Placental epithelial cell (primary cell): ENCODE measurements around a stretch of chr10.

DNA sequence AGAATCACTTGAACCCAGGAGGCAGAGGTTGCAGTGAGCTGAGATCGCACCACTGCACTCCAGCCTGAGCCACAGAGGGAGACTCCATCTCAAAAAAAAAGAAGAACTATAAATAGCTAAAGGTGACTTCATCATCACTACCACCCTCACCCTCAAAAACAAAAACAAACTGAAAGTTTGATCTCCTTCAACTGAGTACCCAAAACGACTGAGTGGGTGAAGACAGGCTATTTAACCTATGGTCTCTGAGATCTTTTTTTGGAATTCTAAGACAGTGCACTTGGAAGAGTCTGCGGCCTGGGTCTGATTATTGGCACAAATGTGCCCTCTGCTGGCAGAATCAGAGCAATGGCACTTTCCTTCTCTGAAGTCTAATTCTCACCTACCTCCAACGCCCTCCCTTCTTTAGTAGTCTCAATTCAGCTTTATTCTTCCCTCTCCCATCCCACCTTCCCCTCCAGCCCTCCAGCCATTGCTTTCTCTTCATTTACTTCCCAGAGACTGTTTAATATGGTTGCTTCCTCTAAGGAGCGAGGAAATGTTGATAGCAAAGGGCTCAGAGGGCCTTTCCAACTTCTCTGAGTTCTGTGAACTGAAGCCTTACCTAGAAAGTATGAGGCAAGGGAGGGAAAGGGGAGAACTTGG lies 2.9 kb upstream of the MYOZ1 start:
- CAGE, long polyA plus RNA = no peak

- CAGE, long polyA plus RNA = no peak
Observed at GRCh38 chr10:73649833-73650242, 6.0 kb downstream of the SYNPO2L start.

DNA sequence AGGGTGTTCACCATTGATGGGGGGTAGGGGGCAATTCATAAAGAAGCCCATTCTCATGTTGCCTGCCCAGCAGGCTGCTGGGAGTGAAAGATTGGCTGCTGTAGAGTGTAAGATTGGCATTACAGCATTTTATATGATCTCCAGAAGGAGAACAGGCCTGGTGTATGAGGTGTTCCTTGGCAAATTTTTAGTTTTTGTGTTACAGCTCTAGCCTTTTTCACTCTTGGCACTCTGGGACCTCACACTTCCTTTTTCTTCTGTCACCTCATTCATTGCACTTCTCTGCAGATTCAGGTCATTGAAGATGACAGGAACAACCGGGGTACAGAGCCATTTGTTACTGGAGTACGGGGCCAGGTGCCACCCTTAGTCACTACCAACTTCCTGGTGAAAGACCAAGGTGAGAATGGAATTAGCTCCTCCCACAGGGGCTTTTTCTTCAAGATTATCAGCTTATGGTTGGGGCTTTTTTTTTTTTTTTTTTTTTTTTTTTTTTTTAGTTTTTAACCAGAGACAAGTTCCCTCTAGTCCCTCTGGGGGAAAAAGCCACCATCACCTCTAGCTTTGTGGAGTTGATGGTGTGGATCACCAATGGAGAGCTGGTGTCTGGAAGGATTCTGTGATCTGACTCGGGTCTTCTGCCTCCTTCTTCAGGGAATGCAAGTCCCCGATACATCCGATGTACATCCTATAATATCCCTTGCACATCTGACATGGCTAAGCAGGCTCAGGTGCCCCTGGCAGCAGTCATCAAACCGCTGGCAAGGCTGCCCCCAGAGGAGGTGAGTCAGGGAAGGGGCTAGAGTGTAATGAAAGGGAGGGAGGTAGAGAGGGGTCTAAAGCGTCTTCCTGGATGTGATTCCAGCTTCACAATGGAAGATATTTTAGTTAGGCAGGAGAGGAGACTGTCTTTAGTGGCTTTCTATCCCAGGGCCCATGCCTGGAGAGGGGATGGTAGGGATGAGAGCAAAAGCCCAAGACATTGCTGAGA lies 8.6 kb upstream of the FUT11 start:
- CAGE, long polyA plus RNA = no peak

GRCh38 chr10:73780643-73781608 lies 922 bp upstream of the CHCHD1 start:
- CAGE, long polyA plus RNA = no peak

DNA sequence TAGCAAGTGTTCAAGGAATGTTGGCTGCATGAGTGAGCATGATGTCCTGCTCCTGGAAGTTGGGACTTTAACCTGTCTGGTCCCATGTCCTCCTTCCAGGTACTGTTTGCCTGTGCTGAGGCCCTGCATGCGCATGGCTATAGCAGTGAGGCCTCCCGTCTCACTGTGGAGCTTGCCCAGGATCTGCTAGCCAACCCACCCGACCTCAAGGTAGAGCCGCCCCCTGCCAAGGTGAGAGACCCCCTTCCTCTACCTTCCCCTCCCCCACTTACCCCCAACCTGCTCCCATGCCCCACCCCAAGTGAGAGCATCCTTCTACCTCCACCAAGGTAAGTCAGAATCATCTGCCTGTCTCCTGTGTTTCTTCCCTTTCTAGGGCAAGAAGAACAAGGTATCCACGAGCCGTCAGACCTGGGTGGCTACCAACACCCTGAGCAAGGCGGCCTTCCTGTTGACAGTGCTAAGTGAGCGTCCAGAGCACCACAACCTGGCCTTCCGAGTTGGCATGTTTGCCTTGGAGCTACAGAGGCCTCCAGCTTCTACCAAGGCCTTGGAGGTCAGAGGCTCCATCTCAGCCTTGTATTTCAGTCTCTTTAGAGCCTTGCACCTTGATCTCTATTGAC lies 8.2 kb downstream of the ZSWIM8 start:
- CAGE, long polyA plus RNA = no peak

DNA sequence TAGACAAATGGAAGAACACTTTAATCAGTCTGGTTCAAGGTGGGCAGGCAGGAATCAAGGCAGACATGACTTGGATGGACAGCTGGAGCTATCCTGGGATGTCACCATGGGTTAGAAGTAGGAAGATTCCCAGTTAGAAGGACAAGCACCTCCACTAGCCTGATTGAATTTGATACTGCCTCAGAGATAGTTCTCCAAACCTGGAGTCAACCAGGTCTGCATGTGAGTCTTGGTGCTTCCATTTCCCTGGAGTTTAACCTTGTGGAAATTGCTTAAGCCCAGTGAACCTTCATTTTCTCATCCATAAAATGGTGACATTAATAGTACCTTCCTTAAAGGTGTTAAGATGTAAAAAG lies 6.3 kb upstream of the PLAU start:
- CAGE, long polyA plus RNA = no peak

DNA sequence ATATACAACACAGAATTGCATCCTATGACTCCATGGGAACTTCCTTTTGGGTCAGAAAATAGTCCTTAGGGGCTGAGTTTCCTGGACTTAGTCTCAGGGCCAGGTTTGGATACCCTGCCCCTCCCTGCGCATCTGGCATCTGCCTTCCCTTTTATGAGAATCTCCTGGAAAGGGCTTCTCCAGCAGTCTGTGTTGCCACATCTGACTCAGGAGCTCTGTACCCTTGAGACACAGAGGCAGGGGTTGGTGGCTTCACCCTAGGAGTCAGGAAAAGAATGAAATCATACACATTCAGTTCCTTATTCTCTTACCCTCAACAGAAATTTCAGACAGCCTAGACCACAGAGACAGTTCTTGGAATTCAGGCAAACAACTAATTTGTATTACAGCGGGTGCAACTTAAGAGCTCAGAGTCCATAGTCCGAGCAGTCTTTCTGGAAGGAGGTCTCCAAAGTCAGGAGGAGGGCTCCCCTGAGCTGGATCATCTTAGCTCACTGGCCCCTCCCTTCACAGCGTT lies 3.1 kb upstream of the PLAU start:
- CAGE, long polyA plus RNA = no peak

DNA sequence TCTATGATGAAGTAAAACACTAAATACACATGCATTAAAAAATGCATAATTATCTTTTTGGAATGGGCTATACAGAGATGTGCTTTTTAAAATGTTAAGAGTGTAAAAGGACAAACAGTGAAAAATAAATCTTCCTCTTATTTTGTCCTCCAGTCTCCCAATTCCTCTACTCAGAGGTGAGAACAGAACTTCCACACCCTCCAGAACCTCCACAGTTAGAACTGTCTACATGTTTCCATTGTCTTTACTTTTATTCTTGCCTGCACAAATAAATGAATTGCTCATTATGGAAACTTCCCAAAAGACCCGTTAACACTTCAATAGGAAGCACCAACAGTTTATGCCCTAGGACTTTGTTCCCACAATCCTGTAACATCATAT lies 908 bp upstream of the PLAU start:
- CAGE, long polyA plus RNA = no peak

GRCh38 chr10:74227894-74228603 lies 77.0 kb downstream of the ADK start:
- CAGE, long polyA plus RNA = no peak

GRCh38 chr10:74290022-74290397 lies 139.0 kb downstream of the ADK start:
- CAGE, long polyA plus RNA = no peak

DNA sequence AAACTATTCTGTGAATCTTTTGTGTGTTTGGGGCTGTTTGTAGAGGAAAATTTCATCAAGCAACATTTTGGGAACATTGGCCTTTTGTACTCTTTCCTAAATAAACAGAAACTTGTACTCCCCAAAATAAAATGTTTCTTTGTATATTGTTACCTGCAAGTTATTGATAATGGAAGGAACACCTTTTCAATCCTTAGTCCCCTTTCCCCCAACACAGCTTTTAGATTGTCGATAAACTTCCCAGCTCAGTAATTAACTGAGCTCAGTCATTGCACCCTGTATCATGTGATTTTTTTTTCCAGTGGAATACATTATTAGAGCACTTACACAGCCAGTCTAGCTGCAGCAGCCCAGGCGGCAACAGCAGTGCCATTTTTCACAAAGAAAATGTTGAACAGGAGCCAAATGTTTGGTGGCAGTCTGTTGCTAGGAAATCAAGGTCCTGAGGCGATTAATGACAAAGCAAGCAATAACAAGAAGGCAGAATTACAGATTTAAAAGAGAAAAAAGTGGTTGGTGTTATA lies 267.1 kb downstream of the ADK start:
- CAGE, long polyA plus RNA = no peak

DNA sequence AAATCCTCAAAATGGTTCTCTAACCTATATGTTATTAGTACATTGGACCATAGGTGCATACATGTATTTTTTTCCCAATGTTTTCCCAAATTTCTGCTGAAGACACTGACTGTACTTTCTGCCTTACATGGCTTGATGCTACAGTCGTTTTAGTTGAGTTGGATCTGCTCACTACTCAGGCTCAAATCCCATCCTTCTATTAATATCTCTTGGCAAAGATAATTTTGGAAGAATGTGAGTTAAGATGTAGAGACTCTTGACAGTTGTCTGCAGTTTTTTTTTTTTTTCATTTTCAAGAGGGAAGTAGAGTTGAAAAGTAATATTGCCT lies 239.0 kb upstream of the KAT6B start:
- CAGE, long polyA plus RNA = no peak

DNA sequence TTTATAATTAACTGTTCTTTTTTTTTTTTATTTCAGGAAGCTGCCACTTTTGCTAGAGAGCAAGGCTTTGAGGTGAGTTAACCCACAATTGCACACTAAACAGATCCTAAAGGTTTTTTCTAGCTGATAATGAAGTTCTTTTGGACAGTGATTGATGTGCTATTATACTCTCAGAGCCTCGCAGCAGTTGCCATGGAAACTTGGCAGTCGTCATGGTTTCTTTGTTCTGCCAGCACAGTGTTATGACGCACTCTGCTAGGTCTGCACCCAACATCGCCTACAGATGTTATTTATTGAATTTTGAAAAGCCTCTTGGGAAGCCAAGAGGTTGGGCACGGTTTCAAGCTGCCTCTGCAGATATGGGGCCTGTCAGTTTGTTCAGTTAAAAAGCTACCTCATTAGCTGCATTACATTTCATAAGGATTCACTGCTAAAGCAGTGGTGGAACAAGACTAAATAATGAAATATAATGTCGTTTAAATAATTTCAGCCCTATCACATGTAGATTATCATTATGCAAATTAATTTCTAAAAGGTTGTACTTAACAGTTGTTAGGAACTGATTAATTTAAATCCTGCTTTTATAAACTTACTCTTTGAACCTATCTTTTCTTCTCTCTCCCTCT lies 237.0 kb upstream of the KAT6B start:
- CAGE, long polyA plus RNA = no peak

DNA sequence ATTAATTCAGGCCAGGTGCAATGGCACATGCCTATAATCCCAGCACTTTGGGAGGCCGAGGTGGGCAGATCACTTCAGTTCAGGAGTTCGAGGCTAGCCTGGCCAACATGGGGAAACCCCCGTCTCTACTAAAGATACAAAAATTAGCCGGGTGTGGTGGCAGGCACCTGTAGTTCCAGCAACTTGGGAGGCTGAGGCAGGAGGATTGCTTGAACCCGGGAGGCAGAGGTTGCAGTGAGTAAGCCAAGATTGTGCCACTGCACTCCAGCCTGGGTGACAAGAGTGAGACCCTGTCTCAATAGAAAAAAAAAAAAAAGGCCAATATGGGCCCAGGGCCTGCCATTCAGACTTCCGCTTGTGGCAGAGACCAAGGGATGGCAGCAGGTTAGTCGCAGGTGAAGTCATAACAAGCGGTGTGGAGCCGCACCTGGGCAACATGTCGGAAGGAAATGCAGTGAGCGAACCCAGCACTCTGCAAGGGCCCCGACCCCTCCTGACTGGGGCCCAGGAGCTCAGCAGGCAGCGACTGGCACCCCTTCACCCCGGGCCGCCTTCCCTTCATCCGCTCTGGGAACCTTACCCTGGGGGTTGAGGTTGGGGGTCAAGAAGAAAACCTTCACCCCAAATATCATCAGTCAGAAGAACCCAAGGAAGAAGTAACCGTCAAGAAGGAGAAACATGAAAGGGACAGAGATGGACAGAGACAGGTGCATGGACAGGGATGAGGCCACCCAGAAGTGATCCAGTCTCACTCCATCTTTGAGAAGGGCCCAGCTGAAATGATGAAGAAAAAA lies 171.7 kb upstream of the KAT6B start:
- CAGE, long polyA plus RNA = no peak

- CAGE, long polyA plus RNA = no peak
Observed at GRCh38 chr10:75007631-75008340, 65.7 kb downstream of the DUSP29 start.

GRCh38 chr10:75230273-75230996 lies 5.3 kb downstream of the COMTD1 start:
- CAGE, long polyA plus RNA = no peak

- CAGE, long polyA plus RNA = no peak
Observed at GRCh38 chr10:75400775-75400876, 938 bp downstream of the ZNF503 start.

DNA sequence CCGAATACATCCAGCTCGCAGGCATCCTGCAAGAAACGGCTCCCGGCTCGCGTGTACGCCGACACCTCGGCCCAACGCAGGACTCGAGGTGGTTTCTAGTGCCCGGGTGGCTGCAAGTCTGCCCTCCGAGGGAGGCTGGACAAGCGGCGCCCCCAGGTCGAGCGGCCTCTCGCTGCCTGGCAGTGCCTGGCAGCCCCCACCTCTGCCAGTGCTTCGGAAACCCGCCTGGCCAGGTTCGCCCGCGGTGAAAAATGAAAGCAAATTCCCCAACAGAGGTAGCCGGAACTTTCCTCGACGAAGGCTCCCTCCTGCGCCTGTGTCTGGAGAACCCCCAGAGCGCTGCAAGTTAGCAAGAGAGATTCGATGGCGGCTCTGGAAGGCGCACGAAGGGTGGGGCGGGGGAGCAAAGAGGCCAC lies 5.7 kb upstream of the ZNF503 start:
- CAGE, long polyA plus RNA = no peak

DNA sequence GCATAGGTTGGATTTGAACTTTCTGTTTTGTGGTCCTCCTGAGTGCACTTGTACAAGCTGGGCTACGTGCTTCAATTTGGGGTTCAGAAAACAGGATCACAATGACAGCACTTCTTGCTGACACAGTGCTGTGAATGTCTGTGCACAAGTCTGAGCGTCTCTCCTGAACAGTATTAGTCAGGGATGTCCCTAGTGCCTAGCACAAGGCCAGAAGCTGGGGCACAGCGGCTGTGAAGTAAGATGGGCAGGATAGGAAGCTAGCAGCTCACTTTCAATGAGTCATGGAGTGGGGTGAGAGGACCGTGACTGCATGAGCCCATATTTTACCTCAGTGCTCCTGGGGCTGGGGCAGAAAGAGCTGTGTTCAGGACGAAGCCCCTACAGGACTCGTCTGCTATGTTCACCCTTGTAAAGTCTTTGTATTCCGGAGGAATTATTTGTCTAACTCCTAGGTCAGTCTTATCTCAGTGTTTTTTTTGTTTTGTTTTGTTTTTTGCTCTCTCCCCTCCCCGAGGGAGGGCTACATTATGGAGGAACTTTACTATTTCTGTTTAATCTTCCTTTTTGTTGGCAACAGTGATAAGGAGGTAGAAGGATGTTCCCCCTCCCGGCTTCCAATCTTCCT lies 2.9 kb upstream of the LRMDA start:
- CAGE, long polyA plus RNA = no peak

GRCh38 chr10:75439573-75440453 lies 8.4 kb downstream of the LRMDA start:
- CAGE, long polyA plus RNA = no peak